Mammary epithelial cell (primary cell): ENCODE results near the gene SPATA19.

DNA sequence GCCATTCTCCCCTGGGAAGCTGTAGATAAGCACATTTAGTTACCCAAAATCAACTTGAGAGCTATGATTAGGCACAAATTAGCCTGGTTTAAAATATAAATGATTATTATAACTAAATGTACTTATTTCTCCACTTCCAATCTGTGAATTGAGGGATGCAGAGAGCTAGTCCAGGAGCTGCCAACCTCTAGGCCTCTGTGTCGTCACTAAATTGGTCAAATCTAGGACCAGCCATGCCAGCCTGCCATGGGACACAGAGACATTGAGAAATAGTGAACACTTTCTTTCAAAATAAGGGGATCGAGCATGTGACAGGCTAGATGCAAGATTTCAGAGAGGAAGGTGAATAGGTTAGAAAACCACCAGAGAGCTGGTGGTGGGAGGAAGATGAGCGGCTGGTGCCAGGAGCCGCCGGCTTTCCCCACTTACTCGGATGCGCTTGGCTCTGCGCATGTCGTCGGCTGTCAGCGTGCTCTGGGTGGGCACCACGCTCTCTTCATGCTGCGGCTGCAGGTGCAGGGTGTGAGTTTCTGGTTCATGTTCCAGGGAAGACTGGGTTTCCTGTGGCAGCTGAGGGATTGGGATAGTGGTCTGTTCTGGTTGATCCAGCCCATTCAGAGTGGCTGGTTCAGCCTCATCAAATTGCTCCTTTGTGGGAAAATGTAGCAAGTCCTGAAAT, 35.3 kb upstream of the NFRKB start:
- CAGE, long polyA plus RNA: no peak
- RRBS: no CpG with 5 or more reads among the region's 13 CpGs

- CAGE, long polyA plus RNA: no peak
- RRBS: no CpG with 5 or more reads among the region's 17 CpGs
Observed at GRCh38 chr11:130043513-130044241, 26.0 kb upstream of the APLP2 start.

GRCh38 chr11:130123188-130124008, 36.2 kb upstream of the ST14 start:
- CAGE, long polyA plus RNA: no peak
- RRBS: no CpG with 5 or more reads among the region's 35 CpGs

DNA sequence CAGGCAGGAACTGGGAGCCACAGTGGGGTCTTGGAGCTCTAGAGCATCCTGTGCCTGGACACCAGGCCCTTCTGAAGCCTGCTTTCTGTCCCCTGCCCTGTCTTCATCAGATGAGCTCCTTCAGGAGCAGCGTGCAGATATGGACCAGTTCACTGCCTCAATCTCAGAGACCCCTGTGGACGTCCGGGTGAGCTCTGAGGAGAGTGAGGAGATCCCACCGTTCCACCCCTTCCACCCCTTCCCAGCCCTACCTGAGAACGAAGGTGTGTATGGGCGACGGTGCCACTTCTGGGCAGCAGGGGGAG, 24.2 kb upstream of the ST14 start:
- CAGE, long polyA plus RNA: no peak
- RRBS: no CpG with 5 or more reads among the region's 7 CpGs

DNA sequence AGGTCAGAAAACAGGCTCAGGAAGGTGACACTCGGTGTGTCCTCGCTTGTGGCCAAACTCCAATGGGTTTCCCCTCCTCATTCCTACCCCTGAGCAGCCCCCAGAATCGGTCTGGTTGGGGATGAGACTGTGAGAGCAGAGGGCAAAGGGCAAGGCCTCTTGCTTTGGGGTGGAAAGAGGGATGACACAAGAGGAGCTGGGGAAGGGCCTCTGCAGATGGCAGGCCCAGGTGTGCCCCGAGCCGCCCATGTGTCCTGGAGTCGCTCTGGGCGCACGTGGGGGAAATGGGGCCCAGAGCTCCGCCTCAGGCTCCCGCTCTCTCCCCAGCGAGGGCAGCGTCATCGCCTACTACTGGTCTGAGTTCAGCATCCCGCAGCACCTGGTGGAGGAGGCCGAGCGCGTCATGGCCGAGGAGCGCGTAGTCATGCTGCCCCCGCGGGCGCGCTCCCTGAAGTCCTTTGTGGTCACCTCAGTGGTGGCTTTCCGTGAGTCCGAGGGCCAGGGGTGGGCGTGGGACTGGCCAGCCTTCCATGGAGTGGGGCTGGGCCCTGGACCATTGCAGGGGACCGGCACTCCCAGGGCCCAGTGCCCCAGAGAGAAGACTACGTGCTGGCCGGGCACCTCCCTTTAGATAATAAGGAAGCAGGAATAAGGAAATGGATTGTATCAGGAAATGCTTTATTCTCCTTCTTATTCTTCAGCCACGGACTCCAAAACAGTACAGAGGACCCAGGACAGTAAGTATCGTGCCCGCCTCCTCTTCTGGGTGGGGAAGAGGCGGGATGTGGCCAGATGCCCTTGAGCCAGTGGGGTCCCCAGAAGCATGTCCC, 30.0 kb downstream of the ST14 start:
- CAGE, long polyA plus RNA: no peak
- RRBS: no CpG with 5 or more reads among the region's 34 CpGs

- CAGE, long polyA plus RNA: no peak
- RRBS: no CpG with 5 or more reads among the region's 11 CpGs
Observed at GRCh38 chr11:130190876-130191320, 31.3 kb downstream of the ST14 start.

GRCh38 chr11:130213059-130213785, 53.6 kb downstream of the ST14 start:
- CAGE, long polyA plus RNA: no peak
- RRBS: no CpG with 5 or more reads among the region's 25 CpGs

GRCh38 chr11:130477872-130478141, 29.4 kb downstream of the ADAMTS15 start:
- CAGE, long polyA plus RNA: no peak
- RRBS: no CpG with 5 or more reads among the region's 4 CpGs

- CAGE, long polyA plus RNA: no peak
- RRBS: no CpG with 5 or more reads among the region's 17 CpGs
Observed at GRCh38 chr11:130522050-130523153, 74.0 kb downstream of the ADAMTS15 start.

DNA sequence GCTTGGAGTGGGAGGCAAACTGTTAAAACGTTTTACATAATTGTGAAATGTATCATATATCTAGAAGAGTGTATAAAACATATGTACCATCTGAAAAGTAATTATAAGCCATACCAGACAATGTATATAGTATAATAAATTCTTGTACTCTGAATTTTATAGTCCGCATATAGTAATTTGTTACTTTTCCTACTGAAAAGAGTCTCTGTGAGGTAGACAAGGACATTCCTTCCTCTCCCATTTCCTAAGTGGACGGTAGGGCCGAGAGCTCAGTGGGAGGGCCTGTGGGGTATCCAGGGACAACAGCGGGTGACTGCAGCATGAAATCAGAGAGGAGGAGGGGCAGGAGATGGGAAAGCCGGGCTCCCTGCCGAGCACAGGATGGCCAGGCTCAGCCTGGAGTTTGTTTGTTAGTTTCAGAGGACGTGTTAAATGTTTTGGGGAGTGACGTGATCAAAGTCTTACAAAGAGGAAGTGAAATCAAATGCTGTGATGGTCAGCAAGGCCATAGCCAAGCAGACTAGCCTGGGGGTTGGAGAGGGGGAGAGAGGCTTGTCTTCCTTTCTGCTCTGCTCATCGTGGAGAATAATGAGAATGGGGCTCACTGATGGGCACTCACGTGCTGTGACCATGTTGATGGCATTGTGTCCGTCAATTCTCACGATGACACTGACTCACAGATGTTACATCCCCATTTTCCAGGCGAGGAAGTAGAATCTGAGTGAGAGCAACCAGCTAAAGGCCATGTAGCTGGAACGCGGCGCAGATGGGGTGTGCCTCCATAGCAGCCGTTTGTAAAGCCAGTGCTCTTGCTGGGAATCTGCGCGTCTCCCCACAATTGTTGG, 152.7 kb downstream of the ADAMTS15 start:
- CAGE, long polyA plus RNA: no peak
- RRBS: no CpG with 5 or more reads among the region's 20 CpGs

- CAGE, long polyA plus RNA: no peak
- RRBS: no CpG with 5 or more reads among the region's 15 CpGs
Observed at GRCh38 chr11:130865304-130866094, 50.8 kb downstream of the SNX19 start.

DNA sequence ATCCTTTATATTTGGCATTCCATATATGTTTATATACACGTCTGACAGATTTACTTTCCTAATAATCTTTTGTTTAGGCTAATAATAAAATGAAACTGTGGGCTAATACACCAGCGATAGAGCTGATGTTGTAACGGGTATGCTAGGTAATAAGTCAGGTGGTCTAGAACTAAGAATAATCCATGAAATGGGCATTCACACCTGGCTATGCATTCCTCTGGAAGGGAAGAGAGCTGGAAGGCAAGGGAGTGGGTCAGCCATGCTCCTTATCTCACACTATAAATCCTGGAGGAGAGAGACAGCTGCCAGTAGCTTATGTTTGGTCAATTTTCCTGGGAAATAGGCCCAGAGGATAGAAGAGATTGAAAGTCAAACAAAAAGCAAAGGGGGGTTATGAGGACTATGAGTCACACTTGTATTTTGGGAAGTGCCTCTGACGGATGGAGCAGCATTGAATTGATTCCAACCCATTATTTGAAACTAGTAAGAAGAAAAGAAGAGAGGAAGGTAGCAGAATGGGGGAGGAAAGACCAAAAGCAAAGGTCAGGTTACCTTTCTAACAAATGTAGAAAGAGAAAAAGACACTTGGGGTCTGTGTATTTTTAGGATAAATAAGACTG, 25.0 kb downstream of the SNX19 start:
- CAGE, long polyA plus RNA: no peak
- RRBS: no CpG with 5 or more reads among the region's 4 CpGs

GRCh38 chr11:130909781-130910574, 6.3 kb downstream of the SNX19 start:
- CAGE, long polyA plus RNA: no peak
- RRBS: no CpG with 5 or more reads among the region's 6 CpGs

DNA sequence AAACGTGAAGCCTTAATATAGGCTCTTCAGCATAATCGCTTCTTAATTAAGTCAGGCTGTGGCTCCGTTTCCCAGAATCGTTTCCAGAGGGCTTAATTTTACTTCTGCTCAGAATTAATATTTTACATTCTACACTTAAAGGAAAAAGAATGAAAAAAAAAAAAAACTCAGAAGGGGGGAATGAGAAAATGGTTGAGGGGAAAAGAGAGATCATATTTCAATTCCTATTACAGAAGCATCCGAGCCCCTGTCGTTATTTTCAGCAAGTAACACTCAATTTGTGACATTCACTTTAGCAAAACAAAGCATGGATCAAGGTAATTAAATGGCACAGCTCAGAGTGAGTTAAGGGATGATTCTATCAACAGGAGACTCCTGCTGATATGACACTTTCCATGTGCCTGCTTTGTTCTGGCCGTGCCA, 272.5 kb downstream of the NTM start:
- CAGE, long polyA plus RNA: no peak
- RRBS: no CpG with 5 or more reads among the region's 7 CpGs

GRCh38 chr11:133501987-133502654, 30.2 kb downstream of the OPCML start:
- CAGE, long polyA plus RNA: no peak
- RRBS: no CpG with 5 or more reads among the region's 15 CpGs

DNA sequence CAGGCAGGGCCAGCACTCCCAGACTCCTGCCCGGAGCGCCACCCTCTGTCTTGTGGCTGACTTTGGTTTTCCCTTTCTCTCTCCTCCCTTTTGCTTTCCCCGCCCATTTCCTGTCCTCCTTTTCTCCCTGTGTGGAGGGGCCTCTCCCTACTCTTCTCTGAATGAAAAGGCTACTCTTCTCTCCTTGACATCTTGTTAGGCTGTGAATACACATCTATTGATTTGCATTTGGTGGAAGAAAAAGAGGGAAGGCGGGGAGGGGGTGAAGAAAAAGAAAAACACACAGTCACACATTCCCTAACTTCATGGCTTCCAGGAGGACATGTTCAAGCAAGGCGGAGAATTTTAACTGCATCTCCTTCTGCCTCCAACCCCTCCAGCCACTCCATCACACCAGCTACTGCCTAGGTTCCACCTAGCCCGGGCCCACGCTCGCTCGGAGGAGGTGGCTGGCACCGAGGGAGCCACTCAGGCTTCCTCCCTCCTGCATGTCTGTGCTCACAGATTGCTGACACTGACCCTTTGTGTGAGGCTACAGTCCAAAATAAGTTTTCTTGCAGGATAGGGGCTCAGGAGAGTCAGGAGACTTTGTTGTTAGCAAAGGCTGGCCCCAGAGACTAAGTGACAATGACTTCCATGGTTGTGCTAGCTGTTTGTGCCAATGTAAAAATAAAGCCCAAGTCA, 9.3 kb upstream of the OPCML start:
- CAGE, long polyA plus RNA: no peak
- RRBS: no CpG with 5 or more reads among the region's 10 CpGs

DNA sequence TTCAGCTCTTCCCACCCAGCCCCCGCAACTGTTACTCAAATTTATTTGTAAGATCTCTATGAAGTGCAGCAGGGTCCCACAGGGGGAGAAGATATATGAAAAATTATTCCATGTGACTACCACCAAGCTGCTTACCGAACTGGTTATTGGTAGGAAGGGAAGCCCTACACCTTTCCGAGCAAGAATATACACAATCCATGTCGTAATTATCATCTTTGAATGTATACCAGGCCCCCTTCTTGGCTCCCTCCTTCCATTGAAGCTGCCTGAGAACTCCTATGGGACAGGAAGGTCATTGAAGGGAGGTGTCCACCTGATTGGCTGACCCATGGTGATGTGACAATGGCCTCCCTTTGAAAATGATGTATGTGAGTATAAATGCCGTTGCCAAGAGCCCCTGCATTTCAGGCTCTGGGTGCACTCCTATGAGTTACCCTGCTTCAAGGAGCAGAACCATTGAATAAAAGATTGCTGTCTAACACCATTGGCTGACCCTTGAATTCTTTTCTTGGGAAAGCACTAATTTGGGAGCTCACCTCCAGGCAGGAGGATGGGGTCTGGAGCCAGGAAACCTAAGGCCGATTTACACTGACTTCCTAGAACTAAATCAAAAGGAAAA, at the start of gene SPATA19:
SPATA19 (minus strand) TSS at position 280 of the 619 bp plus-strand sequence.
- CAGE, long polyA plus RNA: no peak
- RRBS: no CpG with 5 or more reads among the region's 6 CpGs

GRCh38 chr11:133919411-133920325, 37.1 kb downstream of the IGSF9B start:
- CAGE, long polyA plus RNA: no peak
- RRBS: 93% methylated on average over 36 of the region's 76 CpGs

DNA sequence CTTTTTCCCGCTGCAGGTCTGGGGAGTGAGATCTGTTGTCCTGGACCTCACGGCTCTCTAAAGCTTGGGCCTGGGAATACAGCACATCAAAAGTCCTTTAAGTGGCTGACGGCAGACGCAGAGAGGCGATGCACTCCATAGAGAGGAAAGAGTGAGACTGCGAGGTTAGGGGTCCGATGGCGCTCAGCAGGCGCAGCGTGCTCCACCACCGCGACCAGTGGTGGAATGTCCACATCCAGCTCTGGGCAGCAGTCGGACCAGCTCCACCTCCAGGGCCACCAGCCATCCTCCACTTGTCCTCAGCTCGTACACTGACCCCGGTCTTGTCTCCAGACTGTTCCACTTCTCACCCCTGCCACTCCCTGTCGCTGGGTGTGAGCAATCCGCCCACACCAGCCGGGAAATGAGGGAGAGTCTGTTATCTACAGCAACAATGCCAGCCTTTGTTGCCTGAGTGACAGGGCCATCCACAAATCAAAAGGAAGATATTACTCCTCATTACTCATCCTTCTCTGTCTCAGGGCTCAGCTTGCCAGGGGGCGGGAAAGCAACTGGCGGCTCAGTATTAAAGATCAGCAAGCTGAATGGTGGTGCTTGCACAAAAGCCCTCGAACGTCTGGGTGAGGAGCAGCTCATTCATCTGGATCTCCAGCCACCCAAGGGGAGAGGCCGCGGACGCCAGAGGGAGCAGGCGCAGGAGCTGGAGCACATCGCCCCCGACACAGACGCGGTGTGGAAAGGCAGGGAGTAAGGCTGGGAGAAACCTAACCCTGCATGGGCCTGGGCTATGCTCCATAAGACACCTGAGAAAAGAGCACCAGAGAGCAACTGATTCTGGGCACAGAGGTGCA, 22.1 kb downstream of the IGSF9B start:
- CAGE, long polyA plus RNA: no peak
- RRBS: 9% methylated on average over 4 of the region's 30 CpGs

GRCh38 chr11:133945899-133946286, 10.9 kb downstream of the IGSF9B start:
- CAGE, long polyA plus RNA: no peak
- RRBS: no CpG with 5 or more reads among the region's 20 CpGs